GM12878 (cell line): Measurements from ENCODE around the gene MYT1L.

GRCh38 chr2:42854-43265 lies 3.4 kb downstream of the FAM110C start:
- RAMPAGE, long total RNA: no peak
- RRBS, 2 experiments: 50% methylated on average over 1 of the region's 4 CpGs; no CpG with 5 or more reads in 1 of the 2 experiments
CAGE:
- cytosol, long polyA minus RNA: no peak
- cytosol, long polyA plus RNA: no peak
- long polyA plus RNA: no peak
- nucleolus, long total RNA: no peak
- nucleus, long polyA plus RNA: no peak
- nucleus, long total RNA: no peak

- RAMPAGE, long total RNA: no peak
- RRBS, 2 experiments: no CpG with 5 or more reads among the region's 2 CpGs
CAGE:
- cytosol, long polyA minus RNA: no peak
- cytosol, long polyA plus RNA: no peak
- long polyA plus RNA: no peak
- nucleolus, long total RNA: no peak
- nucleus, long polyA plus RNA: no peak
- nucleus, long total RNA: no peak
These were observed 1.5 kb downstream of the FAM110C start for GRCh38 chr2:44816-45156.

DNA sequence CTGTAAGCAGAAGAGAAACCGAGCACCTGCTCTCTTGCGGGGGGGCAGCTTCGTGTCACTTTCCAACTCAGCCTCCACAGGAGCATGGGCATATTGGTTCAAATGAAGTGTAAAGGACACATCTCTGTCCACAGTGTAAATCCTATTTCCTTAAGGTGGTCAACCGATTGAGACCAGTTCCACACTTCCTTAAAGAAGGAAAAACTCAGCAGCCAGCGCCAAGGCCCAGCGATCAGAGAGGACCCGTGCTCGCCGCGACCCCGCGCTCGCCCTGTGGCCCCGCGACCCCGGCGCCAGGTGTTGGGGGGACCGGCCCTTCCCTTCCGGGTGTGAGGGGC lies 678 bp downstream of the SH3YL1 start:
- RAMPAGE, long total RNA: no peak
- RRBS, 2 experiments: 58 to 68% methylated on average over 1 of the region's 19 CpGs
CAGE:
- cytosol, long polyA minus RNA: no peak
- cytosol, long polyA plus RNA: no peak
- long polyA plus RNA: no peak
- nucleolus, long total RNA: no peak
- nucleus, long polyA plus RNA: no peak
- nucleus, long total RNA: no peak

DNA sequence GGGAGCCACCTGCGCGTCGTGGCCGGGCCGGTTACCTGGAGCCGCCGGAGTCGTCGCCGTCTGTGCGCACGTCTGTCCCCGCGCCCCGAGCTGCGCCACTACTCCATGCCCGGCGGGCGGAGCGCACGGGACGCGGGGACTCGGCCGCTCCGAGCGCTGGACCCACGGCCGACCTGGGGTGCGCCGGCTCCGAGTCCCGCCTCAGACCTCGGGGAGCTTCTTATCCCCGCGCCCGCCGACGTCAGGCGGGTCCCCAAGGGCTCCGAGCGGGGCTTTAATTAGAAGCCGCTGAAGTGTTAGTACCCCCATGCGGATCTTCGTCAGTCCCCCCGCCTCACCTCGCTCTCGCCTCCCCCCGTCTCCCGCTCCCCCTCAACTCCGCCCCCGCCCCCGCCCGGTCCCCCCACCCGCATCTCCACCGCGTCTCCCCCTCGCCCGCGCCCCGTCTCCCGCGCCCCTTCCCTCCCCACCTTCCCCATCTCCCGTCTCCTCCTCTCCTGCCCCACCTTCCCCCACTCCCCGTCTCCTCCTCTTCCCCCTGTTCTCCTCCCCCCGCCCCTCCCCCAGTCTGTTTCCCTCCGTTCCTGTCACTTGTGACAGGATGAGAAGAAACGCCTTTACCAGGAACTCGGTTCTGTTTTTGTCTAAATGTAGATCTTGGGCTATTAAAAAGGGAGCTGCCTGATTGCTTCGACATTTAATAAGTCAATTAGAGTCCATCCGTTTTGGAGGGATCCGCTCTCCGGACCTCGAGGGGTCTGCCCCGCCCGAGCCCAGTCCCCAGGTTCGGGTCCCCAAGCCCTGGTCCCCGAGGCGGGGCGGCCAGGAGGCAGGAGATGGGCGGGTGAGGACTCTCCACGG lies 857 bp upstream of the ALKAL2 start:
- RAMPAGE, long total RNA: no peak
- RRBS, 2 experiments: 3 to 5% methylated on average over 24 of the region's 82 CpGs
CAGE:
- cytosol, long polyA minus RNA: no peak
- cytosol, long polyA plus RNA: no peak
- long polyA plus RNA: no peak
- nucleolus, long total RNA: no peak
- nucleus, long polyA plus RNA: no peak
- nucleus, long total RNA: no peak

- RAMPAGE, long total RNA: no peak
- RRBS, 2 experiments: no CpG with 5 or more reads among the region's 23 CpGs
CAGE:
- cytosol, long polyA minus RNA: no peak
- cytosol, long polyA plus RNA: no peak
- long polyA plus RNA: no peak
- nucleolus, long total RNA: no peak
- nucleus, long polyA plus RNA: no peak
- nucleus, long total RNA: no peak
These were observed 173.6 kb downstream of the TMEM18 start for GRCh38 chr2:503582-504015.

- RAMPAGE, long total RNA: no peak
- RRBS, 2 experiments: no CpG with 5 or more reads among the region's 10 CpGs
CAGE:
- cytosol, long polyA minus RNA: no peak
- cytosol, long polyA plus RNA: no peak
- long polyA plus RNA: no peak
- nucleolus, long total RNA: no peak
- nucleus, long polyA plus RNA: no peak
- nucleus, long total RNA: no peak
These were observed 84.9 kb downstream of the TMEM18 start for GRCh38 chr2:592392-592655.

GRCh38 chr2:1227293-1227624 lies 186.0 kb upstream of the TPO start:
- RAMPAGE, long total RNA: no peak
- RRBS, 2 experiments: no CpG with 5 or more reads among the region's 14 CpGs
CAGE:
- cytosol, long polyA minus RNA: no peak
- cytosol, long polyA plus RNA: no peak
- long polyA plus RNA: no peak
- nucleolus, long total RNA: no peak
- nucleus, long polyA plus RNA: no peak
- nucleus, long total RNA: no peak

DNA sequence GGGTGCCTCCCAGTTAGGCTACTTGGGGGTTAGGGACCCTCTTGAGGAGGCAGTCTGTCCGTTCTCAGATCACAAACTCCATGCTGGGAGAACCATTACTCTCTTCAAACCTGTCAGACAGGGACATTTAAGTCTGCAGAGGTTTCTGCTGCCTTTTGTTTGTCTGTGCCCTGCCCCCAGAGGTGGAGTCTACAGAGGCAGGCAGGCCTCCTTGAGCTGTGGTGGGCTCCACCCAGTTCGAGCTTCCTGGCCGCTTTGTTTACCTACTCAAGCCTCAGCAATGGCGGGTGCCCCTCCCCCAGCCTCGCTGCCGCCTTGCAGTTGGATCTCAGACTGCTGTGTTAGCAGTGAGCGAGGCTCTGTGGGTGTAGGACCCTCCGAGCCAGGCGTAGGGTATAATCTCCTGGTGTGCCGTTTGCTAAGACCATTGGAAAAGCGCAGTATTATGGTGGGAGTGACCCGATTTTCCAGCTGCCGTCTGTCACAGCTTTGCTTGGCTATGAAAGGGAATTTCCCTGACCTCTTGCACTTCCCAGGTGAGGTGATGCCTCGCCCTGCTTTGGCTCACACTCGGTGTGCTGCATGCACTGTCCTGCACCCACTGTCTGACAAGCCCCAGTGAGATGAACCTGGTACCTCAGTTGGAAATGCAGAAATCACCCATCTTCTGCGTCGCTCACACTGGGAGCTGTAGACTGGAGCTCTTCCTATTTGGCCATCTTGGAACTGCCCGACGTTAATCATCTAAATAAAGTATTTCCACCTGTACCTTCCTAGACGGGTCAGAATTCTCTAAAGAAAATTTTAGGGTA lies 24.9 kb upstream of the TPO start:
- RAMPAGE, long total RNA: no peak
- RRBS, 2 experiments: no CpG with 5 or more reads among the region's 20 CpGs
CAGE:
- cytosol, long polyA minus RNA: no peak
- cytosol, long polyA plus RNA: no peak
- long polyA plus RNA: no peak
- nucleolus, long total RNA: no peak
- nucleus, long polyA plus RNA: no peak
- nucleus, long total RNA: no peak

DNA sequence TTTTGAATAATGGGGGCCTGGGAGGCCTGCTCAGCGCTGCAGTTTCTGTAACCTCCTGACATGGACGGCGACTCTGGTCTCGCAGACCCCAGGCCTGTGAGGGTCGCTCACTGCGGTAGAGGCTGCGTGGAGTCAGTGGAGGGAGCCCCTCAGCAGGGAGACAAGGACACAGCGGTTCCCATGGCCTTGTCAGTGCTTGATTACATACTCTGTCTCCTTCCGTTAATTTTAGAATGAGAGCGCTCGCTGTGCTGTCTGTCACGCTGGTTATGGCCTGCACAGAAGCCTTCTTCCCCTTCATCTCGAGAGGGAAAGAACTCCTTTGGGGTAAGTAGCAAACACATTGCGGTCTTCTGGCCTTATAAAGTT lies 897 bp downstream of the TPO start:
- RAMPAGE, long total RNA: no peak
- RRBS, 2 experiments: no CpG with 5 or more reads among the region's 14 CpGs
CAGE:
- cytosol, long polyA minus RNA: no peak
- cytosol, long polyA plus RNA: no peak
- long polyA plus RNA: no peak
- nucleolus, long total RNA: no peak
- nucleus, long polyA plus RNA: no peak
- nucleus, long total RNA: no peak

DNA sequence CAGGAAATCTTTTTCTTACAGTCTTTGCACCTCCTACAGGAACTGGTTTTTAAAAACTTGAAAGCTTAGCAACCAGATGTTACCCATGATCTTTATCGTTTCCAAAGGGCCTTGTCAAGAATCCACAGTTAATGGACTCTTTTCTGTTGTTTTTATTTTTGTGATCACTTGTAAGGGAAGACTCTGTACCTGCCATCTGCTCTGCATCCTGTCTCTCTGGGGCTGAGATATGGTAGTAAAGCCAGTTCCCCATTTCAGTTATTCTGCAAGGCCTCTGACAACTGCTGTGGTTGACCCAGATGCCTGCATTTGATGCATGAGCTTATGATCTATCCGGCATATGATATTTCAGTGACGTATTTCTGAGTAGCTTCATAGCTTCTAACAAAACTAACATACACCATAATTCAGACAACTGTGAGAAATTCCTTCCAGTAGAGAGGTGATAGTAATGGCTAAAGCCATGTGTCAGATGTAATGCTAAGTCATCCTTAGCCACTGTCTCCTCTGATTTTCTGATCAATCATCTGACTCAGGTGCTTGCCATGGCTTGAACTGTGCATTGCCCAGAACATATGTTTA lies 105.1 kb downstream of the TPO start:
- RAMPAGE, long total RNA: no peak
- RRBS, 2 experiments: no CpG with 5 or more reads among the region's 3 CpGs
CAGE:
- cytosol, long polyA minus RNA: no peak
- cytosol, long polyA plus RNA: no peak
- long polyA plus RNA: no peak
- nucleolus, long total RNA: no peak
- nucleus, long polyA plus RNA: no peak
- nucleus, long total RNA: no peak

DNA sequence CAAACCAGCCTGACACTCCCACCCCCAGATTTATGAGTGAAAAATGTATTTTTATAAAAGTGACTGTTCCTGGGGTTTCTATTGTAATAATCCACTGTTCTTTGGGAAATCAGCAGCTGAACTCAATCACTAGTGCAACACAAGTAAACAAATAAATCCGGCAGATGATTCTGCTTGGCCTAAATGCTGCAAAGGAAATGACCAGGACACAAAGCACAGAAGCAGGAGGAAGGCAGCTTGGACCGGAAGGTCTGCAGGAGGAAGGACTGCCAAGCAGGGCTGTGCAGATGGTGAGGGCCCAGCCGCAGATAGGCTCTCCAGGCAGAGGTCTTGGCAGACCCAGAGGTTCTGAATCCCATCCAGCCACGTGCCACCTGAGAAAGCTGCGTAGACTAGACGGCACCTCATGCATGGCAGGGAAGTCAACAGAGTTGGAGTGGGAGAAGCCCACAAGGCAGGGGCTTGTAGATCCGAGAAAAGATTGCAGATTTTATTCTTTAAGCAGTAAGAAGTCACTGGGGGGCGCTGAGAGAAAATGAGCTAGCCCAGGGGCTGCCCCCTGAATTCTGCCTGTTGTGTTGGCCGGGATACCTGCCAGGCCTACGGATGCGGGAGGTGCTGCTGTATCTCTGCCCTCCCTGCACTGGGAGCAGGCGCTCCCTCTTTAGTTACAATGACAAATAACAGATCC lies 153.6 kb downstream of the PXDN start:
- RAMPAGE, long total RNA: no peak
- RRBS, 2 experiments: 48 to 49% methylated on average over 2 to 5 of the region's 12 CpGs
CAGE:
- cytosol, long polyA minus RNA: no peak
- cytosol, long polyA plus RNA: no peak
- long polyA plus RNA: no peak
- nucleolus, long total RNA: no peak
- nucleus, long polyA plus RNA: no peak
- nucleus, long total RNA: no peak

DNA sequence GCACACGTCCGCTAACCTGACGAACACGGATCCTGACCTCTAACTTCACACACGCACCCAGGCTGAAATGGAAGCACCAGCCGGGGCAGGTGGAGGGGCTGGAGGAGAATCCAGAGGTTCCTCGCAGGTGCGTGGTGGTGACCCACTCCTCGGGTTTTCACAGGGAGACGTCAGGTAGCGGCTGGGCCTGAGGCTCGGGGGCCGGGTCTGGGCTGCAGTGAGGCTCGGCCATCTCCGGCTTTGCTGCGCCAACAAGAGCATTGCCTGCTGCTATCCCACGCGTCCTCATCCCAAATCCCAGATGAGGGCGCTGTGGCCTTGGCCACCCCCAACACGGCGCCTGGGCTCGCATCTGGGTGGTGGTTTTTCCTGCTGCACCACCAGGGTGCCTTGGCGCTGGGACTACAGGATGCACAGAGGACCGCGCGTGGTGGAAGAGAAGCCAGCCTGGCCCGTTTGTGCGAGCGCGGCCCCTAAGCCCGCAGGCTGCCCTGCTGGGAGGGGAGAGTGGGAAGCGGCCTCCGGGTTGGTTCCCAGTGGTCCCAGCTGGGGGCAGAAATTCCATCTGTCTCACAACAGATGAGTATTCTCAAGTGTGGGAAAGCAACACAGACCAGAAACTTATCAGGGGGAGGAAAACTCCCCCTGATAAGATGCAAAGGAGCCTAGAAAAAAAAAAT lies 152.4 kb downstream of the PXDN start:
- RAMPAGE, long total RNA: no peak
- RRBS, 2 experiments: no CpG with 5 or more reads among the region's 33 CpGs
CAGE:
- cytosol, long polyA minus RNA: no peak
- cytosol, long polyA plus RNA: no peak
- long polyA plus RNA: no peak
- nucleolus, long total RNA: no peak
- nucleus, long polyA plus RNA: no peak
- nucleus, long total RNA: no peak

DNA sequence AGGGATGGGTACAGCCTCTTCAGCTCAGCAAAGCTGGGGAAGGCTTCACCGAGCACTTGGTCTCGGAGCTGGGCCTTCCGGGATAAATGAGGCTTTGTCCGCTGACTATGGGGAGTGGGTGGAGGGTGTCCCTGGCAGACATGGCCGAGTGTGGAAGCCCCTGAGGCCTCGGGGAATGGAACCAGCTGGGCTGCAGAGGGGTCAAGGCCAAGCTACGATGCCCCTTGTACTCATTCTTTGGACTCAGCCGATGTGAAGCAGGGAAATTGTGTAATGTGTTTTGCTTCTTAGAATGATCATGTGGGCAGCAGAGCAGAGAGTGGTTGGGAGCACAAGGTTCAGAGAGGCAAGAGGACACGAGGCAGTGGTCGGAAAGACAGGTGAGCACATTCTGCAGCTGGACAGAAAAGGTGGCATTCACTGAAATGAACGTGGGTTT lies 142.7 kb downstream of the PXDN start:
- RAMPAGE, long total RNA: no peak
- RRBS, 2 experiments: no CpG with 5 or more reads among the region's 11 CpGs
CAGE:
- cytosol, long polyA minus RNA: no peak
- cytosol, long polyA plus RNA: no peak
- long polyA plus RNA: no peak
- nucleolus, long total RNA: no peak
- nucleus, long polyA plus RNA: no peak
- nucleus, long total RNA: no peak

DNA sequence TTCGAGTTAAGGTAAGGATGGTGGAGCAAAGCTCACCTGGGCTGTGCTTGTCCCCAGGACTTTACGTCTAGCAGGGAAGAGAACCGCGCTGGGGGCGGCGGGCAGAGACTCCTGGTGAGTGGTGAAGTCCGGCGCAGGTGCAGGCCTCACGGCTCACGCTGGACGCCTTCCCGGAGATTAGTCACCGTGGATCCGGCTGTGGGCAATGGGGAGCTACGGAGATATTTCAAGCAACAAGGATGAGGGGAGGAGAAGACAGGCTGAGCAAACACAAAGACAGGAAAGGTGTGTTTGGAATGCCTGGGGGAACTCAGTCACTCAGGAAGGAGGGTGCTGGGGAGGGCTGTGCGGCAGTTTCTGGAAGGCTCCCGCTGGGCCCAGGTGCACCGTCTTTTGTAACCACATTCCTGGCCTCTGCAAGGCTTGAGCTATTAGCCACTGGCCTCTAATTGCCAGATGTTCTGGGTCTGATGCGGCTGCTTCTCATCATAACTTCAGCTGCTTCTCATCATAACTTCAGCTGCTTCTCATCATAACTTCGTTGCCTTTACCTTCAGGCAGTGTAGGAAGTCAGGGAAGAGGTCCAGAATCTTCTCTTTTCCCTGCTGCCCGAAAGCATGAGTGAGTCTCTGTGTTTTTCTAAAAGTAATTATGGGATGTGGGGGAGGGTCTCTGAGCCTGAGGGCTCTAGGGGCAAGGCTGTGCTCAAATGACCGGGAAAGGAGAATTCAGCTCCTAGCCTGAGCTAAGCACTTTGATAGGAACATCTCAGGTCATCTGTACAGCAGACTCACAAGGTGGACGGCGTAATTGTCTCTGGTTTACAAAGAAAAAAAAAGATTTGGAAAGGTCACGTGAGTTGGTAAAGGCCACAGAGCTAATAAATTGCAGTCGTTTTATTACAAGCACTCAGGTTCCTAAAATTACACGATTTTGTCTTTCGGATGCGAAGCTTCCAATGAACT lies 118.8 kb downstream of the PXDN start:
- RAMPAGE, long total RNA: no peak
- RRBS, 2 experiments: 75 to 79% methylated on average over 6 of the region's 29 CpGs
CAGE:
- cytosol, long polyA minus RNA: no peak
- cytosol, long polyA plus RNA: no peak
- long polyA plus RNA: no peak
- nucleolus, long total RNA: no peak
- nucleus, long polyA plus RNA: no peak
- nucleus, long total RNA: no peak

GRCh38 chr2:1707633-1708582 lies 36.4 kb downstream of the PXDN start:
- RAMPAGE, long total RNA: no peak
- RRBS, 2 experiments: no CpG with 5 or more reads among the region's 28 CpGs
CAGE:
- cytosol, long polyA minus RNA: no peak
- cytosol, long polyA plus RNA: no peak
- long polyA plus RNA: no peak
- nucleolus, long total RNA: no peak
- nucleus, long polyA plus RNA: no peak
- nucleus, long total RNA: no peak

DNA sequence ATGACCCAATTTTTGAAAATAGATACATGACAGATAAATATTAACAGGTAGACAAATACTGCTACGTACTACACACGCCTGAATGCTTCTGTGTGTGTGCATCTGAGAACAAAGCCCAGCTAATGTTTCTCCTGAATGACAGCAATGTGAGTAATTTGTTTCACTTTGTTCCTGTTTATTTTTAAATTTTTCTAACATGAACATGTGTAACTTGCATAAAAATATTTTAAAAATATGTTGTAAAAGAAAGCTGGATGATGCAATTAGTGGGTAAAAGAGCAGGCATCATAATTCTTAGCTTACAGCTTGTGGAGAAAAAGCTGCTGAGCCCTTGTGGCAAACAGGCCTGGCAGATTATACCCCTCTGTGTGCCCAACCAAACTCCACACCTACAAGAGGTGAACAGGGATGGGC lies 14.3 kb downstream of the PXDN start:
- RAMPAGE, long total RNA: no peak
- RRBS, 2 experiments: no CpG with 5 or more reads among the region's 2 CpGs
CAGE:
- cytosol, long polyA minus RNA: no peak
- cytosol, long polyA plus RNA: no peak
- long polyA plus RNA: no peak
- nucleolus, long total RNA: no peak
- nucleus, long polyA plus RNA: no peak
- nucleus, long total RNA: no peak

DNA sequence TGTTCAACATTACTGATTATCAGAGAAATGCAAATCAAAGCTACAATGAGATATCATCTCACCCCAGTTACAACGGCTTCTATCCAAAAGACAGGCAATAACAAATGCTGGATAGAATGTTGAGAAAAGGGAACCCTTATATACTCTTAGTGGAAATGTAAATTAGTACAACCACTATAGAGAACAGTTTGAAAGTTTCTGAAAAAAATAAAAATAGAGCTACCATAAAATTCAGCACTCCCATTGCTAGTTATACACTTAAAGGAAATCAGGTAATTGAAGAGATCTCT lies 81.2 kb downstream of the MYT1L start:
- RAMPAGE, long total RNA: no peak
- RRBS, 2 experiments: no CpG with 5 or more reads among the region's 1 CpG
CAGE:
- cytosol, long polyA minus RNA: no peak
- cytosol, long polyA plus RNA: no peak
- long polyA plus RNA: no peak
- nucleolus, long total RNA: no peak
- nucleus, long polyA plus RNA: no peak
- nucleus, long total RNA: no peak

DNA sequence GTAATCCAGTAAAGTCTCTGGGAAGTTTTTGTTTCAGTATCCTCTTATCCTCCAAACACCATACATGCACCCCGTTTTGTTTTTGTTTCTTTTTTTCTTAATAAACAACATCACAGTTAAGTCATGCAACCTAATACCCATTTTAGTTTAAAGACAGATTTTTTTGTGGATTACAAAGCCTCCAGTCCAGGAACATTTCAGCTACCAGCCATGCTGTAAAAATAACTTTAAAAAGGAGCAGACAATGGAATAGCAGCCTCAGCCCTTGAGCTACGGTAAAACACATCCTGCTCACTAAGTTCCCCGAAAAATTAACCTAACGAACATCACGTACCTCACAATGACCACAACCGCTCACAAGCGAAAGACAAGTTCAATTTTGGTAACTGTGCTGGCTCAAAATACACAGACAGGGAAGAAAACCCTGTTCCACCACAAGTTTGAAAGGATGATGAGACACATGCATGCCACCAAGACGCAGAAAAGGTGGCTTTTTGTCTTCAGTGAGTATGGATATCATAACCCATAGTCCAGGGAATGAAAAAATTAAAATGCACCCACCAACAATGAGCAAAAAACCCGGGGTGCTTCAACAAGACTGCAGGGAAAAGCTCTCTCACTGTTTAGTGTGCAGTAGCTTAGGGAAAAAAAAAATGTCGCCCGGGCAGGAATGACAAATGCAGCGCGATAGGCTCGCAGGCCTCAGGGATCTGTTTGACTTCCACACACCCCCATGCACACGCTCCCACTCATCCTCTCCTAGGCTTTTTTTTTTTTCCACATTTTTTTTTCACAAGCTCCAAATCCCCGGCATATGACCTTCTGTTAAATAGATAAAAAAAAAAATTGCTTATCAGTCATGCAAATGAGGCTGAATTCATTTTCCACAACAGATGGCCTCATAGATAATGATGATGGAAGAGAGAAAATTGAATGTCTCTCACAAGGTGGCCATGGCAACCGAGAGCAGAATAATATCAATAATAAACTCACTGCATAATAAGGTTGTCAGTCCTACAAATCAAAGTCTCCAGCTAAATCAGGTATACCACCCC lies at the start of gene MYT1L:
TSS of gene MYT1L (minus strand) at position 643 of the 1,055 bp plus-strand sequence.
- RAMPAGE, long total RNA: no peak
- RRBS, 2 experiments: 33 to 41% methylated on average over 3 of the region's 17 CpGs
CAGE:
- cytosol, long polyA minus RNA: no peak
- cytosol, long polyA plus RNA: no peak
- long polyA plus RNA: no peak
- nucleolus, long total RNA: no peak
- nucleus, long polyA plus RNA: no peak
- nucleus, long total RNA: no peak

GRCh38 chr2:3296306-3296983 lies 81.2 kb downstream of the EIPR1 start:
- RAMPAGE, long total RNA: no peak
- RRBS, 2 experiments: no CpG with 5 or more reads among the region's 4 CpGs
CAGE:
- cytosol, long polyA minus RNA: no peak
- cytosol, long polyA plus RNA: no peak
- long polyA plus RNA: no peak
- nucleolus, long total RNA: no peak
- nucleus, long polyA plus RNA: no peak
- nucleus, long total RNA: no peak

- RAMPAGE, long total RNA: no peak
- RRBS, 2 experiments: no CpG with 5 or more reads among the region's 16 CpGs
CAGE:
- cytosol, long polyA minus RNA: no peak
- cytosol, long polyA plus RNA: no peak
- long polyA plus RNA: no peak
- nucleolus, long total RNA: no peak
- nucleus, long polyA plus RNA: no peak
- nucleus, long total RNA: no peak
These were observed 67.7 kb downstream of the EIPR1 start for GRCh38 chr2:3309801-3310390.